Thoracic aorta endothelial cell (primary cell): ENCODE measurements around a stretch of chr22.

DNA sequence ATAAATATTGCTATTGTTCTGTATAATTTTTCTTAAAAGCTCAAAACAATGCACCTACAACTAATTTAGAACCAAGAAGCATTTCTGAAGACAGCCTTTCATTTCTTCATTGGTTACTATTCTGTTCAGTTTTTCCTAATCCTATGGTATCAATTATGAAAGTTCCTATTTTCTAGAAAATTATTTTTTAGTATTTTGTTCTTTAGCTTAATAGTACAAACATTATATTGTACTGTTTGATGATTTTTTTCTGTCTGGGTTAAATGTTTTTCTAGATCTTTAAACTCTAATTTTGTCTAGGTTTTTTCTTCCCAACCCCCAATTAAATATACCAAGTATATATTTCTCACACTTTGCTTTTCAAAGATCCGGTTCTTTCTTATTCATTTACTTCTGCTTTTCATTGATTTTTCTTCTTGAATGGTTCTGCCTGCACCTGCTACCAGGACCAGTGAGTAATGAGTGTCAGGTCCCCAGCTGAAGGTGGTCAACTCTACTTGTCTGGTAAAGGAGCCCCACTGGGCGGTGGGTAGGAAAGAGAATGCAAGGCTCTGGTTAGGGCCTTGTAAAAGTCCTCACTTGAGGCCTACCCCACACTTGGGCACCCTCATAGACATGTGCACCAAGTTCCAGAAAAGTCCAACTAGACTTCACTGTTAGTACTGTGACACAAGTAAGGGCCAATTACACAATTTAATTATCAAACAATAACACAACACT is 27.6 kb downstream of the HIRA start:
- CAGE, long polyA plus RNA: no peak

DNA sequence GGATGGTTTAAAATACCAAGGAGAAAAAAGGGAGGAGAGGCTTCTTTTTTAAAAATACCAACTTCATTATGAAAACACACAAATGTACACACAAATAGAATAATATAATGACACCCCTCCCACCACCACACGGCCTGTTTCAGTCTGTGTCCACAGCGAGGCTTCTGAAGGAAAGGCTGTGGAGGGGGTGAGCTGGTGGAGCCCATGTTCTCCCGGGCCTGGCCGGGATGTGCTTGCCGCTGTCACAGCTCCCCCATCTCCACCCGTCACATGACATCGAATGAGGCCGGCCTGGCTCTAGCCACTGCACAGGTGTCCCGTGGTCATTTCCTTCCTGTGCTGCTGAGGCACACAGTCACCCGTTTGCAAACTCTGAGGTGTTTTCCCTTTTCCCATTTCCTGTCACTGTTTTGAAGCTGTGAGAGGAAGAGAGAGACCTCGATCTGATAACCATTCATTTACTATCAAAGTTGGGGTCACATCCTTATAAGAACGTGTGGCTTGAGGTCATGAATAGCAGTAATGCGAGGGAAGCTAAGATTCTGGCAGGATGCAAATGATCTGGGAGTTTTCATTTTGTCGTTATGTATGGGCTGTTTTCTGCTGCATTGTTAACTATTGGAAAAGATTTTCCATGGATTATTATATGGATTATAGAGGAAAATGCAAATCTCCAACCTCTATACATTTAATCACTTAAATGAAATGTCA is 55.7 kb upstream of the CLDN5 start:
- CAGE, long polyA plus RNA: no peak

- CAGE, long polyA plus RNA: no peak
Observed at GRCh38 chr22:19586927-19587177, 62.6 kb upstream of the CLDN5 start.

GRCh38 chr22:19598067-19598975 is 74.1 kb upstream of the CLDN5 start:
- CAGE, long polyA plus RNA: no peak

- CAGE, long polyA plus RNA: no peak
Observed at GRCh38 chr22:19614891-19615712, 90.9 kb upstream of the CLDN5 start.

DNA sequence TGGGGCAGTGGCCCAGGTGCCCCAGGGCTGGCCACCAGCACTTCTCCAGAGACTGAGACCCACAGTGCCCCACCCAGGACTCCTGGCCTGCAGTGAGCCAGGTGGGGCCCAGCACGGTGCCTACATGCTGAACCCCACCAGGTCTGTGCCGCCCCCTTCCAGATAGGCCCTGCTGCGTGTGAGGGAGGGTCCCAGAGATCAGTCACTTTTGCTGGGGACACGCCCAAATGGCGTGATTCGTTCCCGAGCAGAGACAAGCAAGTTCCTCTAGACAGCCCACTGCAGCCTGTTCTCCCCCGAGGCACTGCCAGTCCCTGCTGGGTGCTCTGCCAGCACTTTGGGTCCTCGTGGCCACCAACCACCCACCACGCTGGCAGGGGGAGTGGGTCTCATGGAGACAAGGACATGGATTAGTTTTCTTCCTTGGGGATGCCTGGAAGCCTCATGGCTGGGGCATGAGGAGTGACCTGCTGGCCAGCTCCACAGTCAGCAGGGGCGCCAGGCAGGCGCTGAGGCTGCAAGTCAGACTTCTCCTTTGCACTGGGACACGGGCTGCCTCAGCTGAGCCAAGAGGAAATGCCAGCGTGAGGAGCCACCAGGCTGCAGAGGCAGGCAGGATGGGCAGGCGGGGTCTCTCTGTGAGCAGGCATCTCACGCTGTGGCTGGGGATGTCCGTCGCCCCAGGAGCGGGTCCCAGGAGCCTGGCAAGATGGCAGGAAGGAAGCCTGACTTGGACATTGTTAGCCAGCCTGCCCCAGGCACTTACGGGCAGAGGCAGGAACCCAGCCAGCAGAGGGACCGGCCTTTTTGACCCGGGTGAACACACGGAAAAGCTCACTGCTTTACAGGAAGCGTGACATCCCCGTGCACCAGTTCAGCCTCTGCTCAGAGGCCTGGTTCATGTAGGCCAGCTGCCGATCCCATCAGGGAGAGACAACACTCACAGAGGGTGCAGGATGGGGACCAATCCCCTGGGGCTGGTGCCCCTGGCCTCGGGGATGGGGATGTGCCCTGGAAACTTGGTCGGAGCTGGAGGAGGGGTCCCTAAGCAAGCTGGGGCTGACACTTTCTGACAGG is 10.3 kb downstream of the GNB1L start:
- CAGE, long polyA plus RNA: no peak

GRCh38 chr22:19892531-19892856 is 37.8 kb upstream of the GNB1L start:
- CAGE, long polyA plus RNA: no peak

GRCh38 chr22:19910883-19911546 is 30.6 kb upstream of the COMT start:
- CAGE, long polyA plus RNA: no peak

DNA sequence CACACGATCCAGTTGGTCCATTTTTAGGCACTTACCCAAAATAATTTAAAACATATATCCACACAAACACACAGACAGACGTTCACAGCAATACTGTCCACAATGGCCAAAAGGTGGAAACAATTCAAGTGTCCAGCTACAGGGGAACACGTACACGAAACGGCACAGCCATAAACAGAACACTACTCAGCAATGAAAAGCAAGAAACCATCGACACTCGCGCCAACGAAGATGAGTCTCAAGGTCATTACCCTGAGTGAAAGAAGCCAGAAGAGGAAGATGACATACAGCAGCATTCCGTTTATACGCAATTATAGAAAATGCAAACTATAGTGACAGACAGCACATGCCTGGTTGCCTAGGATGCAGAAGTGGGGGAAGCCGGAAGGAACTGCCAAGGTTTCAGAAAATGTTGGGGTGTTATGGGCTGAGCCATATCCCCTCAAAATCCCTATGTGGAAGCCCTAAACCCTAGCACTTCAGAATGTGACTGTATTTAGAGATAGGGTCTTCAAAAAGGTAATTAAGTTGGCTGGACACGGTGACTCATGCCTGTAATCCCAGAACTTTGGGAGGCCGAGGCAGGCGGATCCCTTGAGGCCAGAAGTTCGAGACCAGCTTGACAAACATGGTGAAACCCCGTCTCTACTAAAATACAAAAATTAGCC is 13.2 kb upstream of the COMT start:
- CAGE, long polyA plus RNA: no peak

DNA sequence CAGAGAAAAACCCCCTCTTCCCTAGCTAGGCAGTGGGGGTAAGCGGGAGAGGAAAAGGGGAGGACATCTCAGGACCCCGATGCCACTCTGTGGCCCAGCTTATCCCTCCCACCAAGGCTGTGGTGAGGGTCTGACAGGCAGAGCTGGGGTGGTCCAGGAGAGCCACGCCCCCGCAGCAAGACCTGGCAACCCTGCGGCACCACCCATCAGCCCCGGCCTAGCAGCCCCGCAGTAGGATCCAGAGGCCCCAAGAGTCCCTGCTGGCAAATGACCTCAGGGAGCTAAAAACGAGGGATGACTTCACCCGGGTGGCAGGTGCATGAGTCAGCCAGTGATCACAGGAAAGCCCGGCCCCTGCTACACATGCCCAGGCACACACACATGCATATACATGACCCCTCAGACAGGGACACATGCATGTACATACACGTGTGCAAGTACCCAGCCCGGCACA is 32.4 kb downstream of the ARVCF start:
- CAGE, long polyA plus RNA: no peak

GRCh38 chr22:20023948-20024907 is 3.3 kb downstream of the TANGO2 start:
- CAGE, long polyA plus RNA: no peak

GRCh38 chr22:20085565-20086768 is 5.9 kb downstream of the DGCR8 start:
- CAGE, long polyA plus RNA: no peak

- CAGE, long polyA plus RNA: no peak
Observed at GRCh38 chr22:20107193-20107973, 8.5 kb upstream of the RANBP1 start.

DNA sequence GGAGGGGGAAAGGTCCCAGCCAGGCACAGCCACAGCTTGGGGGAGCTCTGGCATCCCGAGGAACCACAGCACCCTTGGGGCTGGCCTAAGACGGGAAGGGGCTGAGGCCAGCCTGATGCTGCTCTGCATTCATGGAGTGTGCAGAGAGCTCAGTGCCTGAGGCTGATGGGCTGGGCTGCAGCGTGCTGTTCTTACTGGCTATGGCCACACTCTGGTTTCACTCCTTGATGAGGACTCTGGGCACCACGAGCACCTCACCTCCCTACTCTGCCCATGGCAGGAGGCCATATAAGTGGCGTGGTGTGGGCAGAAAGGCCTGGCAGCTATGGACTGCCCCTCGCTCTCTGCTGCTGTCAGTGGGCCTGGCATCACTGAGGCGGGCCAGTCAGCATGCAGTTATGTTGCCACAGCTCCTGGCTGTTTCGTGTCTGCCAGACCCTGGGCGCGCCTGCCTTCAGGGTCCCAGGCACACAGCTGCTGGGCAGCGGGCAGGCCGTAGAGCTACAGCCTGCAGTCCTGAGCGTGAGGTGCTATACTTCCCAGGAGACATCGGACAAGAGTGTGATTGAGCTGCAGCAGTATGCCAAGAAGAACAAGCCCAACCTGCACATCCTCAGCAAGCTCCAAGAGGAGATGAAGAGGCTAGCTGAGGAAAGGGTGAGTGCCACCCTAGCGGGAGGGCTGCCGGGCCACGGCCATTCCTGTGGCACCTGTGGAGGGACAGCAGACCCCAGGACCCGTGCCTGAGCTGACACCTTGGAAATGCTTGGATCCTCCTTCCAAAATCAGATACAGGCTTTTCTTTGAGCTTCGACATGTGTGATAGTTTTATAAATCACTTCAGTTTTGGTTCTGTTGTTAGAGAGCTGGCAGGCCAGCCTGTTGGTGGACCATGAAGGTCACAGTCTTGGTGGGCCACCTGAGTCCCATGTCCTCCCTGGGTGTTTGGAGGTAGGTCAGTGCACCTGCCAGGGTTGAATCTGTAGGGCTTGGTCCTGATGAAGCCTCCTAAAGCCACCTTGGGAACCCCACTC is 7.2 kb upstream of the RANBP1 start:
- CAGE, long polyA plus RNA: no peak

DNA sequence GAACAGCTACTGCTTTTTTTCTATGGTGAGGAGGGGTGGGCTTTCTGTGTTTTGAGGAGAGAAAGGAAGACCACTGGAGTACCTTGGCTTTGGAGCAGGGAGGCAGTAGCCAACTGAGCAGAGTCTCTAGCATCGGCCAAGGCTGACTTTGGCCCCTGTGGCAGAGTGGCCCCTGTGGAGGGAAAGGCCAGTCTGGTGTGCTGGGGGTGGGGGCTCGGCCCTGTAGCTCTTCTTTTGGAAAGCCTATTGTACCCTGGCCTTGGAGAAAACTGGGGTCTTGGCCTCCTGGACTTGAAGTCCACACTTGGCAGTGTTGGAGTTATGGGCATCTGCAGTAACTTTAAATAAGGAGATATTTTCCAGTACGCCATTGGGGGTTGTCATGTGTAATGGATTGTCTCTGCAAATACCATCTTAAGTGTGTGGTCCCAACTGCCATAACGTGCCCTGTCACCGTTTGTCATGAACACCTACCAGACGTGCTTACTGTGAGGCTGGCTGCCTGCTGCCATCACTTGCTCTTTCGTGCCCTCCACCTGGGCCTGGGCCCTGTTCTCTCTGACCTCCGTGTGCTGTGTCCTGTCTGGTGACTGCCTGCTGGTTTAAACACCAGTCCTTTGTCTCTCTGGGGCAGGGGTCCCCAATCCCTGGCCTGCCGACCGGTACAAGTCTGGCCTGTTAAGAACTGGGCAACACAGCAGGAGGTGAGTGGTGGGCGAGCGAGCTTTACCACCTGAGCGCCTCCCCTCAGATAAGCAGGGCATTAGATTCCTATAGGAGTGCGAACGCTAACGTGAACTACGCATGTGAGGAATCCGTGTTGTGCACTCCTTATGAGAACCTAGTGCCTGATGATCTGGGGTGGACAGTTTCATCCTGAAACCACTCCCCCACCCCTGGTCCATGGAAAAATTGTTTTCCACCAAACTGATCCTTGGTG is 3.7 kb upstream of the ZDHHC8 start:
- CAGE, long polyA plus RNA: no peak

GRCh38 chr22:20244858-20245526 is 23.1 kb downstream of the RTN4R start:
- CAGE, long polyA plus RNA: no peak

- CAGE, long polyA plus RNA: no peak
Observed at GRCh38 chr22:20246802-20247484, 21.2 kb downstream of the RTN4R start.

GRCh38 chr22:20286953-20287565 is 18.9 kb upstream of the RTN4R start:
- CAGE, long polyA plus RNA: no peak

DNA sequence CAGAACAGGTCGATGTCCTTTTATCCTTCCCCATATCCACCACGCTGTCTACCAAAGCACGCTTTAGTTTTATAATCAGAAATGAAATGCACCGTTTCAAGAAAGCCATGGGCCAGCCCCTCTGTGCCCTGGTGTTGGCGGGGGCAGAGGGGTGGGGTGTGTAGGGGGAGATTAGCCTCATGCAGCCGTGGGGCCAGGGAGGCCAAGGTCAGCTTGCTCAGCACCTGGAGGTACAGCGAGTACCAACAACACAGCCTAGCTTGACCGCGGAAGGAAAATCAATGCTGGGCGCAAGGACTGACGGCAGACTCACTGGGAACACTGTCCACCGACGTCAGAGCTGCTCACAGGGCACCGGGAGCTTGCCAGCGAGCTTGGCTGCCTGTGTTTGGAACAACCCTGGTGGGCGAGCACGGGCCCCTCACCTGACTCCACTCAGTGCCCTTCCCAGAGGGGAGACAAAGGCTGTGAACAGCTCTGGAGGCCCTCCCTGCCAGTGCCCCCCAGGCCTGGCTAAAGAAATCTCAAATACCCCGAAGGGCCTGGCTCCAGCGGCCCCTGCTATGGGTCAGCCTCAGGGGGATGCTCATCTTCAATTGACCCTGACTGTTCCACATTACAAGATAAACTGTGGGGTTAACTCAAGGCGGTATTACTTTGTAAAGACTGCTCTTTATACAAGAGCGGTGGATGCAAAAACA is 21.2 kb upstream of the RTN4R start:
- CAGE, long polyA plus RNA: no peak

GRCh38 chr22:20299363-20300203 is 20.3 kb downstream of the DGCR6L start:
- CAGE, long polyA plus RNA: no peak